ENCODE measurements around the genes GALP, ZNF805, ZNF304, TRAPPC2B and ZNF749.

GRCh38 chr19:55707275-55708475, 30.5 kb downstream of the NLRP9 start:
- PRO-cap, 2 experiments, result no peak in any of the 2 experiments

DNA sequence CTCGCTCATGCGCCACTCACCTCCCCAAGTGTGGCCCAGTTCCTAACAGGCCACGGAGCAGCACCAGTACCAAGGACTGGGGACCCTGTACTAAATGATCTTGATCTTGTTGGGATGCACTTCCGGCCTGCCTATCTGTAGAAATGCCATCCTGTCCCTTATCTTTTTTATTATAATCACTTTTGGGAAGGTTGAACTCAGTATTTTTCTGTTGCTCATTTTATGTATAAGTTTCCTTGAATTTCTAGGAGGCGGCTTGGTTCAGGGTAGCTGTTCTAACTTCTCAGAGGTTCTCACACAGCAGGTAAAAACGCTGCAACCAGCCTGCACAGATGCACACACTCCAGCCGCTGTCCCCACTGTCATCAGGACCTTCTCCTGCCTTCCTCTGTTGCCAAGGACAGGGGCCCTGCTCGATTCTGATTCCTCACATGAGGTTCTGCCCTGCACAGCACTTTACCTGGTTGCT, 25.8 kb downstream of the ZNF787 start:
- PRO-cap, 2 experiments, result no peak in any of the 2 experiments

DNA sequence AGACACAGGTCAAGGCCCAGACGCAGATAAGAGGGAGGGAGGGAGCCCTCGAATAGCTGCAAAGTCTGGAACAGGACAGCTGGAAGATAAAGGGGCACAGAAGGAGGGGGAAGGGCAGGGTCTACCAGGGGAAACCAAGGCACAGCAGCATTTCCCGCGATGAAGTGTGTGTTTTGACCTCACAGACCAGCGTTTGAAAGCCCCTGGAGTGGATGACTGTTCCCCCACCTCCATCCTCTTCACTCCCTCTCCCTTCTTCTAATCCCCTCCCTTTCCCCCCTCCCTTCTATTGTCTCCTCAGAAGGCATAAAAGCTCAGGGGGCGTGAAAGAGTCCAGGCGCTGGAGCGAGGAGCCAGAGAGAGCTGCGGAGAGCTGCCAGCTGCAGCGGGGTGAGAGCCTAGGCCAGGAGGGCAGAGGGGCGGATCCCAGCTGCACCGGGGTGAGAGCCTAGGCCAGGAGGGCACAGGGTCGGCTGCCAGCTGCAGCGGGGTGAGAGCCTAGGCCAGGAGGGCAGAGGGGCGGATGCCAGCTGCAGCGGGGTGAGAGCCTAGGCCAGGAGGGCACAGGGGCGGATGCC, at the start of gene GALP:
Gene GALP, plus strand, starts transcription at position 336 of the 578 bp plus-strand sequence.
- PRO-cap, 2 experiments, result no peak in any of the 2 experiments

- PRO-cap, 2 experiments, result no peak in any of the 2 experiments
Measured at GRCh38 chr19:56301096-56301407, 13.6 kb downstream of the ZSCAN5A start.

GRCh38 chr19:56368712-56369567, 24.4 kb downstream of the ZNF582 start:
- PRO-cap, 2 experiments, result no peak in any of the 2 experiments

DNA sequence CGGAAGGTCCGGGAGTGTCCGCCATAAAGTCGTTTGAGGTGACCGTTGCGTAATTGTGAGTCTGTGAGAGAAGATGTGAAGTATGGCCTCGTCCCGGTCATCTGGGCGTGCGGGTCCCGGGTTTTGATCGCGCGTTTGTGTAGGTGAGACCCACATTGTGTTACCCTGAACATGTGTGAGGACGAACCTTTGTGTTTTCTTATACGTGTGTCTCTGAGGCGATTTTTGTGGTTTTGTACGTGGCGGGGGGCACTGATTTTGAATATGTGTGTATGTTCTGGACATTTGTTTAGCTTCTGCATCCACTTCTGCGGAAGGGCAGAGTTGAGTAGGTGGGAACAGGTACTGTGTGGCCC, 1.1 kb upstream of the ZNF667 start:
- PRO-cap, 2 experiments, result no peak in any of the 2 experiments

DNA sequence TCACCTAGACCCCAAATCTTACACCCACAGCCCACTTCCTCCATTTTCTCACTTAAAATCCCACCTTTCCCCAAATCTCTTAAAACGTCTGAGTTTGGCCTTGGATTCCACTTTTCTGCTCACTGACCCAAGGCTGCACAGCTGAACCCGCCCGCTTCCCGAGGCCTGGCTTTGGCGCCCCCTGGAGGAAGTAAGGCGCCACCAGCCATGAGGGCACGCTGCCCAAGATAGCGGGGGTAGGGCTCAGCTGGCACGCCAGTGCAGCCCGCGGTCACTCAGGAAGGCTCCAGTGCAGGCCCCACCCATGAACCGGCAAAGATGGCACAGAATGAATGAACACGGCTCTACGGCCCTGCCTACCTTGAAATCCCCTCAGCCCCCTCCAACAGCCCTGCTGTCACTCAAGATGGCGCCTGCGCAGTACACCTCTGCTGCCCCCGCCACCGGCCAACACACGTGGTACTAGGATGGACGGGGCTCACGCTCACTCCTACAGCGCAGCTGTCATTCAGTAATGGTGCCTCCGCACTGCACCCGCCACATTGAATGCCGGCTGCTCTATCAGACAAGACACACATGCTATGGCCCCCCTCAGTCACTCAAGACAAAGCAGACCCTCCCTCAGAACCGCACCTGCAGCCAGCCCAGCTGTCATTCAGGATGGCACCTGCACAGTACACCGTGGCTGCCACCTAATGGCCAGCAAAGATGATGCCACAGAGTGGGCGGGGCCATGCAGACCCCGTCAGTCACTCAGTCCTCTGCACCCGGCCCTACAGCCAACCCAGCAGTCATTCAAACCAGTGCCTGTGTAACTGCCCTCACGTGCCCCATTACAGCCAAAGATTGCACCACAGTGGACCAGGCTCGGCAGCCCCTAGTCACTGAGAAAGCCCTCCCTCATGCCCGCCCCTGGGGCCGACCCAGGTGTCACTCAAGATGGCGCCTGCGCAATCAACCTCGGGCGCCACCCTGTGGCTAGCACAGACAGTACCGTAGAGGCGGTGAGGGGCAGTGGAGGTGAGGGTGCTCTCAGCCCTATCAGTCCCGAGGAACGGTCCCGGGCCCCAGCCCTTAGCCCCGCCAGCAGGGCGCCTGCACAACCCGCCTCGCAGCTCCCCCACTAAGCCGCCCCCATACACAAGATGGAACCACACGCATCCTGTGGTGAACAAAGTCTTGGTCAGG, 2.7 kb downstream of the PEG3 start:
- PRO-cap, 2 experiments, result peak in 2 of 2 experiments; most common plus-strand start position 990 of the sequence (in 2); most common minus-strand start position 678 of the sequence (in 1)

DNA sequence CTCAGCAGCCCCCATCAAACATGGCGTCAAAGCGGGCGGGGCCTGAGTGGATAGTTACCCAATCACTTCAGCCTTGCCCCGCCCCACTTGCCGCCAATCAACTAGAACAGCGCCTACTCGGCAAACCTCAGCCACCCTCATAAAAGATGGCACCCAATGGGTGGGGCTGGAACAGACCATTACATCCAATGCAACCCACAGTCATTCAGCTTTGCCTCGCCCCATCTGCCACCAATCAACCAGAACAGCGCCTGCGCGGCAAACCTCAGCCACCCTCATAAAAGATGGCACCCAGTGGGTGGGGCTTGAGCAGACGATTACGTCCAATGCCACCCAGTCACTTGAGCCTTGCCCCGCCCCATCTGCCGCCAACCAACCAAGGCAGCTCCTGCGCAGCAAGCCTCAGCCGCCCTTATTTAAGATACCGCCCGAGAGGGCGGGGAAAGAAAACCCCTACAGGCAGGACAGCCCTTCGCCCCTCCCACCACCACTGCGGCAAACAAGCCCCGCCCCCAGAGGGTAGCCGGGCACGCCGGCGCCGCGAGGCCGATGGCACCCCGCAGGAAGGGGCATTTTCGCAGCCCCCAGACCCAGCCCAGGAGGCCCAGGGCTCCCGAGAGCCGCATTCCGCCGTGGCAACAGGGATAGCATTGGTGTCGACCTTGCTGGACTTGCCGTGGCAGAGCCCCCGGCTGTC, 853 bp downstream of the PEG3 start:
- PRO-cap, 2 experiments, result peak in 2 of 2 experiments; most common plus-strand start position 515 of the sequence (in 2); most common minus-strand start position 237 of the sequence (in 1)

- PRO-cap, 2 experiments, result no peak in any of the 2 experiments
Measured at GRCh38 chr19:56947221-56947551, 106.7 kb upstream of the PEG3 start.

DNA sequence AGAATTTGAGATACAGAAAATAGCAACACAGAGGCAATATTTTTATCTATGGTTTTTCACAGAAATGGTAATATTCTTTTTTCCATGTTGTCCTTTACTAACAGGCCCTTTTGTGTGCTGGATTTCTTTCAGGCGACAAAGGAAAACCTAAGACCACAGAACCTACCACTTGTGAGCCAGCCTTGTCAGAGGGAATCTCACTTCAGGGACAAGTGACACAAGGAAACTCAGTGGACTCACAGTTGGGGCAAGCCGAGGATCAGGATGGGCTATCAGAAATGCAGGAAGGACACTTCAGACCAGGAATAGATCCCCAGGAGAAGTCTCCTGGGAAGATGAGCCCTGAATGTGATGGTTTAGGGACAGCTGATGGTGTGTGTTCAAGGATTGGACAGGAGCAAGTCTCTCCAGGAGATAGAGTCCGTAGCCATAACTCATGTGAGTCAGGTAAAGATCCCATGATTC, 19.6 kb upstream of the AURKC start:
- PRO-cap, 2 experiments, result no peak in any of the 2 experiments

DNA sequence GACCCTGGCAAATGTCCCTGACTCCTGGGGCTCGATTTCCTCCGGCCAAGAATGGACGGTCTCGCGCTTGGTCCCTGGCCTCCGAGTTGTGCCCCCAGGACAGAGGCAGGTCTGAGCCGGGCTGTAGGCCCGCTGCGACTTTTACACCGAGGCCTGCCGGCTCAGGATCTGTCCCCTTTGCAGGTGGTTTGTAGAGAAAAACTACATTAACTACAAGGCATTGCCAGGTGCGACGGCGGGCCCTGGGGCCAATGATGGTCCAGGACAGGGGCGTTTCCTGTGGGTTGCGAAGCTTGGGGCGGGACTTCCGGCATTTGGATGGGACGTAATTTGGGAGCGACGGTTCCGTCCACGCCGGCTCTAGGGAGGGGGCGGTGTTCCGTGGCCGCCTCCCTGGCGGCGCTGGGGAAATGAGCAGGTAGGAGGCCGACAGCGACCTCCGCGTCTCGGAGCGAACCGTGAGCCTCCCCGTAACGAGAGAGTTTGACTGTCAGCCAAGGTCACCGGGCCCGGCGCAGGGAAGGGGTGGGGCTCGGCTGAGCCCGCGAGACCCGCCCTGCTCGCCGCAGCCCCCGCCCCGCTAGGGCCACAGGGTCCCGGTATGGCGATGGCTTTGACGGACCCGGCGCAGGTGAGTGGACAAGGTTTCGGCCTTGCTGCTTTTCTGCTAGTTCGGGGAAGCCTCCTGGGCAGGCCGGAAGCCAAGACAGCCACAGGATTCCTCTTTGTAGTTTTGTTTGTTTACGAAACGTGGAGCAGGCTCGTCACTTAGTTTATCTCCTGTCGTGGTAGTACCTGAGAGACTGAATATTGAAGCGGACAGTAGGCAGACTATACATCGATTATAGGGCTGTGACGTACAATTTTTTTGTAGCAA, at the start of gene ZNF805:
Gene ZNF805, plus strand, starts transcription at position 342 of the 877 bp plus-strand sequence.
- PRO-cap, 2 experiments, result peak in 2 of 2 experiments; most common plus-strand start position 388 of the sequence (in 1); most common minus-strand start position 179 of the sequence (in 1)

GRCh38 chr19:57350823-57351912, at the start of gene ZNF304:
Gene ZNF304, plus strand, starts transcription at chr19:57351271.
- PRO-cap, 2 experiments, result peak in 2 of 2 experiments; most common plus-strand start chr19:57351282 (in 2); most common minus-strand start chr19:57351084 (in 1)

DNA sequence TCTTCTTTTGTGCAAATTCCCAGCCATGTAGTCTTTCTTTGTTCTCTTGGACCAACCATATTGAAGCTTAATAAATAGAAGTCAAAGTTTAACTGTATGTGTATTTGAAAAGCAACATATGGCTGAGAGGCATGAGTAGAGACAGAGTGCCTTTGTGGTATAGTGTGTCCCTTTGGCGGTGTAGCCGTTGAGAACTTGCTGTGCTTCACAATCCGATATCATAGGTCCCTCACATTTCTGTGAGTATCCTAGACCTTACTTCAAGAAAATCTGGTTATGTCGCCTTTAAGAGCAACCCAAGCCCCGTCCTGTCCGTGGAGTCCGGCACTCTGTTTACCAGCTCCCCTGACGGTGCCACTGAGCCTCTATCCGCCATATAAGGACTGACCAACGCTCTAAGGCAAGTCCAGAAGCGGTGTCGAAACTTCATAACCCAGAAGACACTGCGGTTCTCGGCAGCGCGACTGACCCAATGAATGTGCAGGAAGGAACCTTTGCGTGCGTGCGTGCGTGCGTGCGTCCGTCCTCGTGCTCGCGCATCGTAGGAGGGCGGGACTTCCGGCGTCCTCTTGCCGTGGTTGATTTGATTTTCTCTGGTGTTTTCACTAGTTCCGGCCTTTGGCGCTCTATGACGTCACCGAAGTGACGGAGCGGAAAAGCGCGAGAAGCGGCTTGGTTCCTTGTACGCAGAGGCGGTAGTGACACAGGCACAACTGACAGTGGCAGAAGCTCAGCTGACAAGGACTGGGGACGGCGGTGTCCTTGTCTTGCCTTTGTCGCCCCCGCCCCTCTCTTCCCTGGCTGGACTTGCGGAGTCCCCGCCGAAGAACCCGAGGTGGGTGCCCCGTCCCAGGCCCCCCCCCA, at the start of gene TRAPPC2B:
Gene TRAPPC2B, plus strand, starts transcription at position 683 of the 864 bp plus-strand sequence.
- PRO-cap, 2 experiments, result peak in 2 of 2 experiments; most common plus-strand start position 698 of the sequence (in 2); most common minus-strand start position 385 of the sequence (in 2)

DNA sequence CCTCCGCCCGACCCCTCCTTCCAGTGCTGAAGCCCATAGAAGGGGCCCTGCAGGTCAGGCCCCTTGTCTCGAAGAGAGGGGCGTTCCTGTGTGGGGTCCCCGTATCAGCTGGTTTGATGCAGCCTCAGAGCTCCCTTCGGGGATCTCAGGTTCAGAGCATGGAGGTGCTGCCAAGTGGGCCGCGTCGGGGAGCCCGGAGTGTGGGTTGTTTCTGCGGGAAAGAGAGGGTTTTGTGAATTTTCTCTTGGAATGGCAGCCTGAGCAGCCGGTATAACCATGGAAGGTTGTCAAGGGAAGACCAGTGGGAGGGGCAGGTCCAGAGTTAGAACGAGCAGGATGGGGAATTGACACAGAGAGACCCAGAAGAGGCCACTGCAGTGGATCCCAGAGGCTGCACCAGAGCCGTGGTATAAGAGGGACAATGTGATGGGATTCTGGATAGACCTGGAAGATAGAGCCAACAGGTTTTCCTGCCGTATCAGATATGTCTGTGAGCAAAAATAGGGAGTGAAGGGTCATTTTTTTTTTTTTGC, 448 bp downstream of the TRAPPC2B start:
- PRO-cap, 2 experiments, result no peak in any of the 2 experiments

GRCh38 chr19:57394068-57395033, 4.7 kb downstream of the ZNF548 start:
- PRO-cap, 2 experiments, result no peak in any of the 2 experiments

DNA sequence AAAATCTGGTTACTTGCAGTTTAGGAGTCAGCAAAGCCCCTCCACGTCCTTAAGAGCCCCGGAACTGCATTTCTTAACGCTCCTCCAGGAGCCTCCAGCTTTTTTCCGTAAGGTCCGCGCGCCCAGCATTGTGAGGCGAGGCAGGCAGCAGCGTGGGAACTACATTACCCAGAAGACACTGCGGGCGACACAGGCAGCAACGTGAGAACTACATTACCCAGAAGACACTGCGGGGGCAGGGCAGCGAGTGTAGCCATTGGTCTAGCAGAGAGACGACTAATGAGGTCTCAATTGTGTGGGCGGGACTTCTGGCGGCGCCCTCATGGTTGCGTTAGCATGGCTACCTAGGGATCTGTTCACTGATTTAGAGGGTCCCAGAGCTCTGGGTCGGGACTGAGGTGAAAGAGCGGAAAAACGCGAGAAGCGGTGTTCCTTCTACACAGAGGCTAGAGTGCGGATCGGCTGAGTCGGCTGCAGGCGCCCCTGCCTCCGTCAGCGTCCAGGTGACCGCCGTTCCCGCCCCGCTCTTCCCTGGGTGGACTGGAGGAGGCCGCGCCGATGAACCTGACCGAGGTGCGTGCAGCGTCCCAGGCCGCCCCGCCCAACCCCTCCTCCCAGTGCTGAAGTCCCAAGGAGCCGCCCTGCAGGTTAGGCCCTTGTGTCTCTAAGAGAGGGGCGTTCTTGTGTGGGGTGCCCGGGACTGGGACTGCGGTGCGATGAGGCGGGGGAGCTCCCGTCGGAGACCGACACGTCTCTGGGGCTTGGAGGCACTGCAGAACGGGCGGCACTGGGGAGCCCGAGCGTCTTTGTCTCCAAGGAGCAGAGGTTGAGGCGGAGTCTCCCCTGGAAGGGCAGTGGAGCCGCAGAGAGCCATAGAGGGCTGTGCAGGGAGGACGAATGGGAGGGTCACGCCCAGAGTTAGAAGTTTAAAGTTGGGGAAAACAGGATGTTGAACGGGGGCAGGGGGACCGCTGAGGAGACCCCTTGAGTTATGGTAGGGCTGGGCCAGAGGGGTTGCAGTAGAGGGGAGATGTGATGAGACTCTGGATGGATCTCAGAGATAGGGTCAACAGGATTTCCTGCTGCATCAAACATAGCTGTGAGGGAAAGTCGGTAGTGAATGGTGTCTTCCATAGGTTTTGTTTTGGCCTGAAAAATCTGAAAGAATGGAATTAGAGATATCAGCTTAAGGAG, at the start of gene ZNF749:
Gene ZNF749, plus strand, starts transcription at position 305 of the 1,194 bp plus-strand sequence.
- PRO-cap, 2 experiments, result peak in 2 of 2 experiments; most common plus-strand start position 305 of the sequence (in 2); most common minus-strand start position 107 of the sequence (in 1)

DNA sequence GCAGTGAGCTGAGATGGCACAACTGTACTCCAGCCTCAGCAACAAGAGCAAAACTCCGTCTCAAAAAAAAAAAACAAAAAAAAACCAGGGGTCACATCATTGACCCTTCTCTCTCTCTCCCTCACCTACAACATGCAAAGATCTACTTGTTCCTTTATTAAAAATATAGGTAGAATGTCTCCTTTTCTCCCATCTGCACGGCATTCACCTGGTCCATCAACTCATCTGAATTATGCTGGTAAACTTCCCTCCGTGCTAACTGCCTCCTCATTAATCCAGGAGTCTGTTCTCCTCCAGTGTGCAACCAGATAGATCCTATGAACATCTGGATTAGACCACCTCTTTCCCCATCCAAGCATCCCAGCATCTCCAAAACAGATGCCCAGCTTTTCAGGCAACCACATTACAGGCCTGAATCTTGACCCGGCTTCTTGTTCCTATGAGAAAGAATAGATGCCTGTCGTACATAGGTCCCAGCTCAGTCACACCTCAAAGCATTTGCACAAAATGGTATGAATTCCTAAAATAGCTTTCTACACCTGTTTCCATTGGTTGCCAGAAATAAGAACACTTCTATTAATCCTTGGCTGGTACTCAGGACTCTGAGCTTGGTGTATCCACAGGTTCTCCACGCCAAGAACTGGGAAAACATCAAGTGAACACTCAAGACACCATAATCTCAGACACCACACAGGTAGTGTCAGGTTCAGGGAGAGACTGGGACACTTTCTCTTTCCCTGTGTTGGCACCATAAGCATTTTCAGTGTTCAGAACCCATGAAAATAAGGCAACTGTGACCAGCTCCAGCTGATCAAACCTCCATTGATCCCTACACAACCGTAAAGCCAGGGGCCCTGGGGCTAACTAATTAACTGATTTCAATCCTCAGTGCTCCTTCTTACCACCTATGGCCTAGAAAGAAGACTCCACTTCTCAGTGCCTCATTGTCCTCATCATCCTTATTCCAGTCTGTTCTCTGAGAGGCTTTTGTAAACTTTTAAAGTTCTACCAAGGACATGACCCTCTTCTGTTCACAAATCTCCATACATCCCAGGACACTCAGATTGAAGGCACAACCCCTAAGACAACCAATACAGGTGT, 19.0 kb downstream of the ZNF552 start:
- PRO-cap, 2 experiments, result no peak in any of the 2 experiments

- PRO-cap, 2 experiments, result no peak in any of the 2 experiments
Measured at GRCh38 chr19:57815113-57815207, 247 bp upstream of the ZNF552 start.

GRCh38 chr19:57867703-57868487, 18.2 kb downstream of the ZNF587 start:
- PRO-cap, 2 experiments, result no peak in any of the 2 experiments

DNA sequence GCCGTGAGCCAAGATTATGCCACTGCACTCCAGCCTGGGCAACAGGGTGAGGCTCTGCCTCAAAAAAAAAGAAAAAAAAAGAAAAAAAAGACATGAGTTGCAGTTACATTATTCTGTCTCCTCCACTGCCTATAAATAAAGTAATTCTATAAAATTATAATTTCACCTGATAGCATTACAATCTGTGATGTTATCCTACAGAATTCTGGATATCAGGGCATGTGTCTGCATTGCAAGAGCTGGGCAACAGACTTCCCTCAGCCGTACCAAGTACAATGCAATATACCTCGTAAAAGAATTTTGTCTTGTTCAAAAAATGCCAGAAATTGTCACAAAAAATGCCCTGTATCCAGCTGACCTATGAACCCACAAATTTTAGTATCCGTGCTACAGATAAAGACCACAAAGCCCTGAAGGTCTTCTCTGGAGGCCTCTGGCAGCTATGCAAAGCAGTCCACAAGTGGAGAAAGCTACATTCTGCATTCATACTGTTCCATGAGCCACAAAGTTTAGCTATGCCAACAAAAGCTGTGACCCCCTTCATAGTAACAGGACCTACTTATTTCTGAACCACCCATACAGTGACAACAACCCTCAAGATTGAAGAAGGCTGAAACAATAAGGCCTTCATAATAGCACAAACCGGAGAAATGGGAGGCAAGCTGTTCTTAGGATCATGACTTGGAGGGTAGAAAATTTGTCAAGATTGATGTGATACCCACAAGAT, 17.8 kb downstream of the ZNF814 start:
- PRO-cap, 2 experiments, result no peak in any of the 2 experiments